Mononuclear cell (primary cell): Measurements from ENCODE around the genes OR4K2, APEX1, RNASE12, ANG and EDDM3B.

DNA sequence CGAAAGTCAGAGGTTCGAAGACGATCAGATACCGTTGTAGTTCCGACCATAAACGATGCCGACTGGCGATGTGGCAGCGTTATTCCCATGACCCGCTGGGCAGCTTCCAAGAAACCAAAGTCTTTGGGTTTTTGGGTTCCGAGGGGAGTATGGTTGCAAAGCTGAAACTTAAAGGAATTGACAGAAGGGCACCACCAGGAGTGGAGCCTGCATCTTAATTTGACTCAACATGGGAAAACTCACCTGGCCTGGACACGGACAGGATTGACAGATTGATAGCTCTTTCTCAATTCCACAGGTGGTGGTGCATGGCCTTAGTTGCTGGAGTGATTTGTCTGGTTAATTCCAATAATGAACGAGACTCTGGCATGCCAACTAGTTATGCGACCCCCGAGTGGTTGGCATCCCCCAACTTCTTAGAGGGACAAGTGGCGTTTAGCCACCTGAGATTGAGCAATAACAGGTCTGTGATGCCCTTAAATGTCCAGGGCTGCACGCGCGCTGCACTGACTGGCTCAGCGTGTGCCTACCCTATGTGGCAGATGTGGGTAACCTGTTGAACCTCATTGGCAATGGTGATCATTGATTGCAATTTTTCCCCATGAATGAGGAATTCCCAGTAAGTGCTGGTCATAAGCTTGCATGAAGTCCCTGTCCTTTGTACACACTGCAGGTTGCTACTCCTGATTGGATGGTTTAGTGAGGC lies 2545.2 kb upstream of the OR11H12 start:
- RRBS = no CpG with 5 or more reads among the region's 20 CpGs

GRCh38 chr14:19874957-19875420 lies at the start of gene OR4K2:
Gene OR4K2 (plus strand): TSS chr14:19875142.
- RRBS = no CpG with 5 or more reads among the region's 1 CpG

GRCh38 chr14:20317558-20318176 lies 11.9 kb upstream of the TTC5 start:
- RRBS = no CpG with 5 or more reads among the region's 22 CpGs

- RRBS = no CpG with 5 or more reads among the region's 52 CpGs
Measured at GRCh38 chr14:20455127-20455990, at the start of gene APEX1. Gene APEX1 (plus strand): TSS chr14:20455226.

GRCh38 chr14:20591222-20591803 lies at the start of gene RNASE12:
Gene RNASE12 (minus strand): TSS chr14:20591376.
- RRBS = no CpG with 5 or more reads among the region's 9 CpGs

GRCh38 chr14:20609223-20610051 lies 18.3 kb upstream of the RNASE12 start:
- RRBS = 2% methylated on average over 19 of the region's 45 CpGs

- RRBS = no CpG with 5 or more reads among the region's 7 CpGs
Measured at GRCh38 chr14:20688269-20688936, at the start of gene ANG. Gene ANG (plus strand): TSS chr14:20688764.

DNA sequence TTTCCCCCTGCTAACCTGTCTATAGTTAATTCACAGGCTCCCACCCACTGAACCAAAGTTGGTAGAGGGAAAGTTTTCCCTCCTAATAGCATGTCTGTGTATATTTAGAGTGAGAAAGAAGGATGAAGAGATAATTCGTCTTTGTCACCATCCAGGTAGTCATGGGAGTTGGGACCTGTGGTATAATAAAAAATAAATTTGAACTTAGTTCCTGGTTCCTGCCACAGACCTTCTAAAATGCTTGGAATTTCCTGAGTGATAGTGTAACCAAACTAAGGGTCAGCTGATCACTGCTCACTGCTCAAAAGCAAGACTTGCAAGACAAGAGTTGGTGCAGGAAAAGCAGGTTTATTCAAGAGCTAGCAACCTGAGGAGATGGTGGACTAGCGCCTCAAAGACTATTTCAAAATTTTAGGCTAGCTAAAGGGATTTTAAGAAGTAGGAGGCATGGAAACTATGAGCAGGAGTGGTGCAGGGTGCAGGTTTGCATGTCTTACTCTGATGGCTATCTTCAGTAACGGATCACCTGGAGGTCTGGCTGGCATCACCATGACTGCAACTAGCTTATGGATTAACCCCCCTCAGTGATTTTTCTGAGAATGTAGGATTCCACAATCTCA lies 19.1 kb downstream of the ANG start:
- RRBS = no CpG with 5 or more reads among the region's 3 CpGs

DNA sequence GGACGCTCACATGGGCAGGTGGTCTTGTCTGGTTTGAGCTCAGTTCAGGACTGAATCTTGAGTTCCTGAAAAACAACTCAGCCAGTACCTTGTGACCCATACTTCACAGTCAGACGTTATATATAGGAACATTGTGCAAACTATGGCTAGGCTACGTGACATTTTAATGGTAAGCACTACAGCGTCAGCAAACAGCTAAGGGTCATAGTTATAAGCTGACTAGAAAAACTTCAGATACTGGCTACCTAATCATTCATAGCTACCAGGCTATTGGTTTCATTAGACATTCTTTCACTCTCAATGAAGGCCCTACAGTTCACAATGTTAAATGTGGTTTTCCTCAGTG lies 14.8 kb upstream of the EDDM3A start:
- RRBS = no CpG with 5 or more reads among the region's 4 CpGs

GRCh38 chr14:20768069-20768459 lies at the start of gene EDDM3B:
Gene EDDM3B (plus strand): TSS chr14:20768404.
- RRBS = no CpG with 5 or more reads among the region's 1 CpG

DNA sequence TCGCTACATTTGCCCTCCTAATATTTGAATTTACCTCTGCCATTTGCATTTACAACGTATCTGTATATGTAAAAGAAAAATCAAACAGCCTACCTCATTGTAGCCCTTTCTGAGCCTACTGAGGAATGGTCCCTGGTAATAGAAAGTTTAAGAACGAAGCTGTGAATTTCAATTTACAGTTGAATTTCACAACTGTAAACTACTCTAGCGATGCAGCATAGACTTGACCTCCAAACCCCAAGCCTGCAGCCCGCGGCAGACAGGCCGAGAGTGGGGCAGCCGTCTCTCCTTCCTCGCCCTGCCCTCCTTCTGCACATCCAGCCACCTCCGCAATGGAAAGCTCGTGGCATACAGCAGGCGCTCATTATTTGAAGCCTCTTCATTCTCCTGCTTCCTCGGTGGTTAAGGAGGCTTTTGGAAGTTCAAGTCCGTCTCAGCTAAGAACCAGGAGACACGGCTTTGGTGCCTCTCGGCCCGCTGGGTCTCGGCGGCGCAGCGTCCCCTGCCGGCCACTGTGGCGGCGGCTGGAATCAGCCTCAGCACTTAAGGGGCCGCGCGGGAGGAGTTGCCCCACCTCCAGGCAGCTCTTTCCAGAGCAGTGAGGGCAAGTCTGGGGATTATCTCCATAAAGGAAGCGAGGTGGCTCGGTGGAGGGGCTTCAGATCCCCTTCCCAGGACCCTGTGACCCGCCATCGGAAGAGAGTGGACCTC lies 15.5 kb downstream of the RNASE2 start:
- RRBS = no CpG with 5 or more reads among the region's 31 CpGs

DNA sequence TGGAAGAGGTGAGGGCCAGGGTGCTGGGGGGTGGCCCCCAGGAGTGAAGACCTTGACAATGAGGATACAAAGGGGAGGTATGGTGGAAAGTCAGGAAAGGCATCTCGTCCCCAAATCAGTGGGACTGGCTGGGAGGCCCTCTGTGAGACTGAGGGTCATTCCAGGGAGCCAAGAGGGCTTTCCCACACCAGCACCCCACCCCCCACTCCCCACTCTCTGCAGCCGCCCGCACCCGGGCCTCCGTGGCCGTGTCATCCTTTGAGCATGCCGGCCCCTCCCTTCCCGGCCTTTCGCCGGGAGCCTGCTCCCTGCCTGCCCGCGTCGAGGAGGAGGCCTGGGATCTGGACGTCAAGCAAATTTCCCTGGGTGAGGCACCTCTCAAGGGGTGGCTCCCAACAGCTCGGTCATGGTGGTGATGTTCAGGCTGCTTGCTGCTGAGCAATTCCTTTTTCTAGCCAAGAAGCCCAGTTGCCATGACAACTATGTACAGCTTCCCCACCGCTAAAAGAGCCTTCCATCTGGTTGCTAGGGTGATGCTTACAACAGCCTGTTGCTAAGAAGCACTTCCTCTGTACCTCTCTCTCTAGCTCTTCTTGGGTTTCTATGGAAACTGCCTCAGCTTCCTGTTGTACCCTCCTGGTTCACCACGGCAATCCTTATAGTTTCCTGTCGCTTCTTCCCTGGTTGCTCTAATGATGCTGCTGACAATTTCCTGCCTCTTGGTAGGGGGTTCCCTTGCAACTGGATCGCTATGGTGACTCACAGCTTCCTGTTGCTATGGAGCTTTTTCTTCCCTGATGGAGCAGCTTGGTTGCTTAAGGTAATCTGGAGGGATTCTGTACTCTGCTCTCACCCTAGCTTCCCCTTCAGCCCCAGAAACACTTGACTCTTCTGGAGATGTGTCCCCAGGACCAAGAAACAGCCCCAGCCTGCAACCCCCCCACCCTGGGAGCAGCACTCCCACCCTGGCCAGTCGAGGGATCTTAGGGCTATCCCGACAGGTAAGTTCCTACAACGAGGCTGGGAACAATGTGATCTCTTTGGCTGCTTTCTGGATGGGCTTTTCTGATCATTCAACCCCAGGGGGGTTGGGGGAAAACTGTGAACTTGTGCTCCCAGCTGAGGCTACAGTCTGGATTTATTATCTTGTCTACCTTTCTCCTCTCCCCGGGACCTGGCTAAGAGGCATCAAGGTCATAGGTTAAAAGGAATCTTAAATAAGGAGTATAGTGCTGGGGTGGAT lies 10.9 kb downstream of the ZNF219 start:
- RRBS = 88% methylated on average over 4 of the region's 23 CpGs

GRCh38 chr14:21103149-21103464 lies 2.2 kb downstream of the TMEM253 start:
- RRBS = no CpG with 5 or more reads among the region's 7 CpGs

GRCh38 chr14:21104452-21105171 lies 3.7 kb downstream of the TMEM253 start:
- RRBS = 3% methylated on average over 3 of the region's 9 CpGs

GRCh38 chr14:21203370-21203924 lies 47.6 kb upstream of the OR5AU1 start:
- RRBS = no CpG with 5 or more reads among the region's 1 CpG

DNA sequence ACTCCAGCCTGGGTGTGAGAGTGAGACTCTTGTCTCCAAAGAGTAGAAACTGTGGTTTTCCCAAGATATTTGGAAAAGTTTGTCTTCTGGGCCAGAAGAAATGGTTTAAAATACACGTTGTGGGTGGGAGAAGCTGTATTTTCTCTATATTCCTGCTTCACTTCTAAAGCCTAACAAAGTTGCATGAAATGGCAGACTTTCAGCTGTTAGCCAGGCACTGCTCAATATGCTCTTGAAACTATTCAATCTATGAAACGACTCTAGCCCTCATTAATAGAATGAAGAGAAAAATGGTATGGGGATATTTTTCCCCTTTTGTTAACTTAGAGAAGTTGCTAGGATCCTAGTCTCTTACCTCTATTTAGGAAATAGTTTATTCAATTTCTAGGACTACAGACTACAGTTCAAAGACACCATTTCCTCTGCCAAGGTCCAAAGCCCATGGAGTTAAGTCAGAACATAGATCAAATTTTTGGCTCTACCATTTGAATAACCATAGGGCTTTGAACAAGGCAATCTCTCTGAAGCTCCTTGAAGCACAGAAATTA lies 49.3 kb upstream of the OR5AU1 start:
- RRBS = no CpG with 5 or more reads among the region's 2 CpGs

DNA sequence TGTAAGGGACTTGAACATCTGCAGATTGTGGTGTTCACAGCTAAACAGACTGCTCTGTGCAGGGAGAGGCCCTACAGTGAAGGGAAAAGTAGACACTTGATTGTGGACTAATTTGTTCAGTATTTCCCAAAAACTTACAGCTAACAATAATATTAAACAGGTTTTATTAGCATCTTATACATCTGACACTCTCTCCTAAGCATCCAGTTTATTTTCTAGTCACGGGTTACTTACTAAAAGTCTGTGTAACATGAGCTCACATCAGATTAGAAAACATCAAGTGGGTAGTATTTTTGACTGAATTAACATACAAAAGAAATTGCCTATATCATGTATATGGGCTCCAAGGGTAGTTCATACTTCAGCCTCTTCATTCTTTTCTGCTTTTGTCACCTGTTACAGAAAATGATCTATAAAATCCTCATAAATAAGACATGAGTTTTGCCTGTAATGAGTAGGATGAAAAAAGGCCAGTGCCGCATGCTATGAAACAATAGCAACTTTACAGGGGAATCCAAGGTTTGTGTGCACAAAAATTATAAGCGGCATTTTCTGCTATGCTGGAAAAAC lies 53.5 kb upstream of the OR5AU1 start:
- RRBS = no CpG with 5 or more reads among the region's 3 CpGs

- RRBS = no CpG with 5 or more reads among the region's 9 CpGs
Measured at GRCh38 chr14:21227106-21228250, 41.8 kb downstream of the HNRNPC start.

DNA sequence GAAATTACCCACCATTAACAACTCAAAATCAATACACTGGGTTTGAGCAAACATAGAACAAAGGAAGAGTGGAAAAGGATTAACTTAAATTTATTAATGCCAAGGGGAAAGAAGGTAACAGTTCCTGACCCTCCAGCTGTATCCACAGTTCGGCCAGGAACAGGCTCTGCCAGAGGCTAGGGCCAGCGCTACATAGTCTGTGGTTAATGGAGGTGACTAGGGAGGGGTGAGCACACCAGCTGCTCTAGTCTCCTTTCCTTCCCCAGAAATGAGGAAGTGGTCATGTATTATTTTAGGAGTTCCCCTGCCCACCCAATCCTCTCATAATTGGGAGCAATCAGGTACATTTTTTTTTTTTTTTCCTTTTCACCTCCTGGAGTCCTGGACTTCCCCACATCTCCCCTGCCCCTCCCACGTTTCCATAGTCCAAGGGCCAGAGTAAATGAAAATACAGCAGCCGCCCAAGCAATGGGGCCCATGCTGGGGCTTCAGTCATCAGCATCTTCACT lies 1.4 kb upstream of the SUPT16H start:
- RRBS = no CpG with 5 or more reads among the region's 4 CpGs

DNA sequence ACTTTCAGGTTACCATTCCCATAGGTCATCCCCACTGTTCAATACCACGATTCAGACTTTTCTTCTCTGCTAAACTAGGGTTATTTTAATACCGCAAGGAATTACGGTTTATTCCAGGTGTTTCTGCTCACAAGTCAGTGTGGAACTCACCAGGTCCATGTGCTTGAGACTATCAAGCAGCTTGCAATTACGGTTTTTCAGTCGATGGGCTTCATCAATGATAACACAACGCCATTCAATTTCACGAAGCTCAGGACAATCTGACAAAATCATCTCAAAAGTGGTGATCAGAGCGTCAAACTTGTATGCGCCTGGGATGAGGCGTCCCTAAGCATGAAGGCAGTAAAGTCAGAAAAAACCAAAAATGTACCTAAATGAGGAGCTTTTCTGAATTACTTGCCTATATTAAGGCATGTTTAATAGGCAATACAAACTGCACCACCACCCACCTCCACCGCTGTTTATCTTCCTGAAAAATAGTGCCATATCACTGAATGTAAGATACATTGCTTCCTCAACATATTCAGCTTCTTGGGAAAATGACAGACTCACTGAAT lies 23.0 kb upstream of the SUPT16H start:
- RRBS = no CpG with 5 or more reads among the region's 11 CpGs